ENCODE data around the genes ANKMY1 and DUSP28.

DNA sequence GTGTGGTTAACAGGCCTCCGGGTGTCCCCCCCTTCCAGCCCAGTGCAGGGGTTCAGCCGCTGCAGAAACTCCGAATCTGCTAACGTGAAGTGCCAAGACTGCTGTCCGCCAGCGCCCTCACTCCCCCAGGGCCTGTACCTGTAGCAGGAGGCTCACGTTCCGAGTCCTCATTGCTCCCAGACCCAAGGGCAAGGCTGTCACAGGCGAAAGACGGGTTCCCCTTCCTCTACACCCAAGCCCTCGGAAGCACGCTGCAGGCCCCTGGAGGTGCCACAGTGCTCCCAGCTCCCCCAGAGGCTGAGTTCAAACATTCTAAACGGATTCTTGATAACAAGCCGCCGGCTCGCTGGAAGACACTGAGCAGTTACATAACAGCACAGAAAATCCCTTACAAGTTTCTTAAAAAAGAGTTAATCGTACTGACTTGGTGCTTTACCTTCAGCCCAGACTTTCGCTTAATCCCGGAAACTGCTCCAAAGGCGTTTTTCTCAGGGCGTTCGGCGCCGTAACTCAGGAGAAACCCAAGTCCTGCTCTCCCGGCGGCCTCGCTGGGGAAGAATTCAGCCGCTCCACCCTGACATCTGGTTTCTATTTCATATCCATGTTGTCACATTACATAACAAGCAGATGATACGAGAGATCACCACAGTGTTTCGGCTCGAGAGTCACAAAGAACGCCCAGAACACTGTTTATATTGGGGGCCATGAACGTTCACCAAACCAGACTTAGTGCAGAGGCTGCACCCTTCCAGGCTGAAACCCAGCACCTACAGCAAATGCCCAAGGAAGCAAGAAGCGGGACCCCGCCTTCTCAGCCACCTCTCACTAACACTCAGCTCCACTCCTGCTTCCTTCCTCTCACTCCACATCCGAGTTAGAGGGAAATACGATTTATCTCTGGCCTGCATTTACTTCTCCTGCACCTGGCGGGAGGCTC, 91.9 kb downstream of the HDAC4 start:
- PRO-cap, 5 experiments: no peak in any of the 5 experiments
- RAMPAGE, long total RNA, 2 experiments: no peak in any of the 2 experiments
- RRBS: 67% methylated on average over 6 of the region's 38 CpGs

DNA sequence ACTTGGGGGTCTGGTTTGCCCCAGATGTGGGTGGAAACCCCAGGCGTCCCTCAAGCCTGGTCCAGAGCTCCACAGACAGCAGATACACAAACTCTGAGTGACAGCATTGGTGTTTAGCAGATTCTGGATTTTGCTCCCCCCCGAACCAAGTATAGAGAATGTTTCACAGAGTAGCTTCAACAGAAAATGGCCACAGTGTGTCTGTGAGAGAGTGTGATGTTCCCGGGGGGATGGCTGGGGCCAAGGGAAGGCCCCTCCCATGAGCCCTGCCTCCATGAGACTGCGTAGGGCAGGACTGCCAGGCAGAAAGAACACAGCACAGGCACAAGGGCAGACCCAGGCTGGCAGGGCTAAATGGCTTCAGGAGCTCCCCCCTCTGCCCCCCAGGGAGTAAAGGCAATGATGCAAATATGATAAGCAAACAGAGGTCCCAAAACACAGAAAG, 90.5 kb downstream of the HDAC4 start:
- PRO-cap, 5 experiments: no peak in any of the 5 experiments
- RAMPAGE, long total RNA, 2 experiments: no peak in any of the 2 experiments
- RRBS: no CpG with 5 or more reads among the region's 4 CpGs

- PRO-cap, 5 experiments: no peak in any of the 5 experiments
- RAMPAGE, long total RNA, 2 experiments: no peak in any of the 2 experiments
- RRBS: 90% methylated on average over 8 of the region's 32 CpGs
These were observed 89.7 kb downstream of the HDAC4 start for GRCh38 chr2:239310888-239311713.

DNA sequence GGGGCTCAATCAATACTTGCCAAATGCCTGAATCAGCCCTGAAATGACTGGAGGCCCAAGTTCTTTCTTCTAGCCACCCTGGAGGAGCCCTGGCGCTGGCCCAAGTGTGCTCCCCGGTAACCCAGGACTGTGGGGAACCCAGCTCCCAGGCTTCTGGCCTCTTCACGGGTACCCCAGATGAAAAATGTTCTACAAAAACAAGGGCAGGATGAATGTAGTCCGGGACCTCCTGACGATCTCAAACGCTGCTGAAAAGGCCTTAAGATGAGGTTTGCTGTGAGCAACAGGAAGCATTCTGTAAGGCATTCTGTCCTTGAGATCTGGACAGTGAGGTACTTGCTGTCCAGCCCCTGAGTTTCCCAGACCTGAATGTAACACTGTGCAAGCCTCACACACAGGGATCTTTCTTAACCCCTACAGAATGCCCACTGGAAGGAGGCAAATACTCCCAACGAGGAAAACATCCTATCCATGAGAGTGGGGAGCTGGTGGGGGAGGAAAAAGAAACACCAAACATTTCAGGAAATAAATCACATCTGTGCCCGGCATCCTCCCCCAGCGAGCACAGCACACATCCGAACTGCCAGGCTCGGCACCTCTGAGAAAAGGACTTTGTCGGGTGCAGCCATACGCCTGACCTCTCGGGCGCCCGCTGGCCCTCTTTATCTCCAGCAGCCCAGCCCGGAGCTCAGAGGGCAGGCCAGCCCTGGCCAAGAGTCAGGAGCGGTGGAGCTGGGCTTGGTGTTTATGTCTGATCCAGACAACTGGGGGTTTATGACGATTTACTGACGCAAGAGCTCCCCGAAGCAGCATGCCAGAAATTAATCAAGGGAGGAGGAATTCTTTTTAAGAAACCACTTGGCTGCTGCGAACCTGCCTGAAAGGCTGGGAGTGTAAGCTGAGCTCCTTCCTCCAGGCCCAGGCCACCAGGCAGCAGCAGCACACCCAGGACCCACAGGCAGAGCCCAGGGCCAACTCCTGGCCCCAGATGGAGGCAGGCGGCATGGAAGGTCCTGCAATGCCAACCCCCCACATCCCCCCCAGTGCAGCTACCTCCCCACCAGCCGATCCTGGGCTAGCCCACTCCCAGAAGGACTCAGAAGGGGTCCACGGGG, 72.4 kb downstream of the HDAC4 start:
- PRO-cap, 5 experiments: peak in 3 of 5 experiments; most common plus-strand start position 857 of the sequence (in 3); most common minus-strand start position 719 of the sequence (in 2)
- RAMPAGE, long total RNA, 2 experiments: no peak in any of the 2 experiments
- RRBS: 56% methylated on average over 2 of the region's 25 CpGs

DNA sequence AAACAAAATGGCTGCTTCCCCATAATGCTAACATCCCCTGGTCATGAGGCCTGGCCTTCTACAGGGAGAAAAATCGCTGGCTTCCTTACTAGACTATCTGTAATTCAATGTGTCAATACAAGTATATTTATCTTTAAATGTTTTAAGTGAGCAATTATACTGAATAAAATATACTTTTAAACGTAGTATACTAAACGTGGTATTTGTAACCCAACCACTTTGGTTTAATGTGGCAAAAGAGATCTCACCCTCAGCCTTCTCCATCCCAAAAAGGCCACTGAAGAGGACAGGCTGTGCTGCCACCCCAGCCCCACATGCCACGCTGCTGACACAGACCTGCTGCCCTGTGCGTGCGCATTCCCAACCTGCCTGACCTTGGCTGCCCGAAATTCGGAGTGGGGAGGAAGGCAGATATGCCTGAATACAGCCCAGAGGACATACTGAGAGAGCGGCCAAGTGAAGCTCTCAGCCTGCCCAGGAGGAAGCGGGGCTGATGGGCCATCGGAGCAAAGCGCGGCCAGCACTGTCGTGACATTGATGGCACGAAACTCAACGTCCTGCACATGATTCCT, 70.1 kb downstream of the HDAC4 start:
- PRO-cap, 5 experiments: no peak in any of the 5 experiments
- RAMPAGE, long total RNA, 2 experiments: no peak in any of the 2 experiments
- RRBS: no CpG with 5 or more reads among the region's 16 CpGs

- PRO-cap, 5 experiments: no peak in any of the 5 experiments
- RAMPAGE, long total RNA, 2 experiments: no peak in any of the 2 experiments
- RRBS: 86% methylated on average over 5 of the region's 12 CpGs
These were observed 82.0 kb upstream of the HDAC4 start for GRCh38 chr2:239482904-239483208.

- PRO-cap, 5 experiments: no peak in any of the 5 experiments
- RAMPAGE, long total RNA, 2 experiments: no peak in any of the 2 experiments
- RRBS: no CpG with 5 or more reads among the region's 19 CpGs
These were observed 267.0 kb downstream of the NDUFA10 start for GRCh38 chr2:239758041-239758736.

- PRO-cap, 5 experiments: no peak in any of the 5 experiments
- RAMPAGE, long total RNA, 2 experiments: no peak in any of the 2 experiments
- RRBS: no CpG with 5 or more reads among the region's 14 CpGs
These were observed 113.0 kb downstream of the NDUFA10 start for GRCh38 chr2:239911992-239912649.

DNA sequence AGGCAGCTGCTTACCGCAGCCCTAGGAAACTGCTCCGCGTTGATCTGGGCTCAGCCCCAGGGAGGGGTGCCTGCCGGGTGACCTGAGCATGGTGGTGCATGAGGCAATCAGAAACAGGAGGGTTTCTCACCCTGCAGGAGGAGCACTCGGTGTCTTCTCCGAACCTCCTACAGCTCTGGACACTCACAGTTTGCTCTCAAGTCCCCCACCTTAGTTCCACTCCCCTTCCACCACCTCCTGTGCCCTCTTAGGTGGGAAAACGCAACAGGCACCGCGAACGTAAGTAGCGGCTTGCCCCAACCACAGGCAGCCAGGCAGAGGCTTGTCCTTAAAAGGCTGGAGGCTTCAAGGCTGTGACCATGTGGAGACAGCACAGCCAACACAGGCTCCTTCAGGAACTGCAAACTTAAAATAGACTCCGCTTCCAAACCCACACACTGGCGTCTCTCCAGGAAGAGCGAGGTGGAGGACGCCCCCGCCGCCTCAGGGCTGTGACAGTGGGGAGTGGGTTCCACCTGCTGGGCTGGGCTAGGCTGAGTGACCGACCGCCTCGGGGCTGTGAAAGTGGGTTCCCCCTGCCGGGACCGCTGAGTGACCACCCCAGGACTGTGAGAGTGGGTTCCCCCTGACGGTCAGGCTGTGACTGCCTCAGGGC, 71.6 kb downstream of the NDUFA10 start:
- PRO-cap, 5 experiments: no peak in any of the 5 experiments
- RAMPAGE, long total RNA, 2 experiments: no peak in any of the 2 experiments
- RRBS: no CpG with 5 or more reads among the region's 23 CpGs

DNA sequence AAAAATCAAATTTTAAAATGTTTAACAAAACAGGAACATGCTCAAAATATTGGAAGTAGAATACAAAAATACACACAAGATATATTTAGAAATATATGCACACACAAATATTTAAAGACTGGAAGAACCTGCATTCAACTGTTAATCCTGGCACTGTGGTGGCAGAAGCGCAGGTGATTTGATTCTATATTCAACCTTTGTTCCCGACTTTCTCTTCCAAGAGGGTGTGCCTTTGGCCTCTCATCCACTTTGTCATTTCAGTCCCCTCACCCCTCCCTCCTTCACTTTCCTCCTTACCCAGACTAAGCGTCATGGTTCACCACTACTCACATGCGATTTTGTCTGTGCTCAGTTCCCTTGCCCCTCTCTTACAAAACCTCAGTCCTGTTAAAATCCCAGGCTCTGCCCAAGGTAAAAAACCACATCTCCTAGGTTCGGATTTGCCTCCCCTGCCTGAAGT, 27.2 kb downstream of the NDUFA10 start:
- PRO-cap, 5 experiments: no peak in any of the 5 experiments
- RAMPAGE, long total RNA, 2 experiments: no peak in any of the 2 experiments
- RRBS: no CpG with 5 or more reads among the region's 5 CpGs

GRCh38 chr2:240236302-240236928, 96.0 kb upstream of the OTOS start:
- PRO-cap, 5 experiments: no peak in any of the 5 experiments
- RAMPAGE, long total RNA, 2 experiments: no peak in any of the 2 experiments
- RRBS: 0% methylated on average over 1 of the region's 9 CpGs

DNA sequence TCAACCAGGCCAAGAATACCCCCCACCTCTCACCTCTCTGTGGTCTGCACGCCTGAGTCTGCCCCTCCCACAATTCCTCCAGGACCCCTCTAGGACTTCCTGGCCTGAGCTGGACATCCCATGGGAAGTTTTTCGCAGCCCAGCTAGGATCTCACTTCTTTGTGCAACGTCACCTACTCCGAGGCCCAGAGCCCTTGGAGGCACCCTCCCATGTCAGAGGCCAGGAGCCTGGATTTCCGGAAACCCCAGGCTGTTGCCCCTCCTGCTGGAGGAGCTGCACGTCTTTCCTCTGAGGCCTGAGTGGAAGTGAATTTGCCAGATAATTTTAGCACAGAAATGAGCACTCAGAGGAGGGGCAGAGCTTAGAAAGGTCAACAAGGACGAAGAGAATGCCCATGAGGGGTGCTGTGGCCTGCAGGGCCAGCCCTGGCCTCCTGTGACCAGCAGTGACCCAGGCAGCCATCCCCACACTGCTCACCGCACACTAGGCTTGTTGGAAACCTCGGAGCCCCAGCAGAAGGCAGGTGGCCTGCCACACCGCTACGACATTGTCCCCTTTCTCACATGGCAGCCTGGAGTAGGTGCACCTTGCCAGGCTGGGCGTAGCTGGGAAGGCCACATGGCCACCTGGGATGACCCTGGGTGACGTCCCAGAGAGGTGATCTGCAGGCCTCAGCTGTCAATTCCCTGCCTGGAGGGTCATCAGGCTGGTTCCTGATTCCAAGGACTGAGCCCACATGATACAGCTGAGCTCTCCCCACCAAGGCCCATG, 119.3 kb upstream of the OTOS start:
- PRO-cap, 5 experiments: no peak in any of the 5 experiments
- RAMPAGE, long total RNA, 2 experiments: no peak in any of the 2 experiments
- RRBS: no CpG with 5 or more reads among the region's 13 CpGs

- PRO-cap, 5 experiments: no peak in any of the 5 experiments
- RAMPAGE, long total RNA, 2 experiments: no peak in any of the 2 experiments
- RRBS: 43% methylated on average over 1 of the region's 19 CpGs
These were observed 24.2 kb downstream of the GPC1 start for GRCh38 chr2:240459680-240460144.

- PRO-cap, 5 experiments: peak in 1 of 5 experiments; most common minus-strand start chr2:240557971 (in 1)
- RAMPAGE, long total RNA, 2 experiments: no peak in any of the 2 experiments
- RRBS: 22% methylated on average over 29 of the region's 105 CpGs
These were observed at the start of gene ANKMY1 for GRCh38 chr2:240557188-240558365. Gene ANKMY1 (minus strand): TSS chr2:240557988.

GRCh38 chr2:240560061-240561140, at the start of gene DUSP28:
Gene DUSP28 (plus strand): TSS chr2:240560357.
- PRO-cap, 5 experiments: peak in 5 of 5 experiments; most common plus-strand start chr2:240560379 (in 5); most common minus-strand start chr2:240561040 (in 5)
- RAMPAGE, long total RNA, 2 experiments: no peak in any of the 2 experiments
- RRBS: 2% methylated on average over 44 of the region's 127 CpGs

- PRO-cap, 5 experiments: no peak in any of the 5 experiments
- RAMPAGE, long total RNA, 2 experiments: no peak in any of the 2 experiments
- RRBS: no CpG with 5 or more reads among the region's 3 CpGs
These were observed 3.2 kb upstream of the RNPEPL1 start for GRCh38 chr2:240565211-240565370.

- PRO-cap, 5 experiments: peak in 4 of 5 experiments; most common plus-strand start chr2:240568223 (in 4)
- RAMPAGE, long total RNA, 2 experiments: no peak in any of the 2 experiments
- RRBS: 2% methylated on average over 18 of the region's 31 CpGs
These were observed 501 bp upstream of the RNPEPL1 start for GRCh38 chr2:240567686-240568279.

- PRO-cap, 5 experiments: no peak in any of the 5 experiments
- RAMPAGE, long total RNA, 2 experiments: no peak in any of the 2 experiments
- RRBS: no CpG with 5 or more reads among the region's 31 CpGs
These were observed 8.2 kb downstream of the RNPEPL1 start for GRCh38 chr2:240576355-240577057.

GRCh38 chr2:240593776-240594380, 7.3 kb downstream of the CAPN10 start:
- PRO-cap, 5 experiments: no peak in any of the 5 experiments
- RAMPAGE, long total RNA, 2 experiments: no peak in any of the 2 experiments
- RRBS: no CpG with 5 or more reads among the region's 16 CpGs

DNA sequence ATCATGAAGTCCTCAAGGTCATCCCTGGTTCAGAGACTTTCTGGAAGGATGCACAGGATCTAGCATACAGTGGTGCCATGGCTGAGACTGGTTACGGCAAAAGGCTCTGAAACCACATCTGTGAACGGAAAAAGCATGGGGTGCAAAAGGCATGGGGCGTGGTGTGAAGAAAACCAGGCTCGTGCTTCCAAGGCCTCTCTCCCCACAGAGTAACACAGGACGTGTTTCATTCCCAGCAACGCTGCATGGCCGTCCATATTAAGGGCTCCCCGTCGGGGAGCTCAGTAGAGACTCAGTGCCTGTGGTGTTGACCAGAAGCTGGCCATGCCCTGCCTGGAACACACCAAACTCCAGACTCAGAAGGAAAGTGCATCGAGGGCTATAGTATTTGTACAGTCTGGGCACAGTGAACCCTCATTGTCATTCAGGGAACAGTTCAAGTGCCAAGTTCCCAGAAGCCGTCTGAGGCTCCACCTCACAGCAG, 18.0 kb downstream of the AQP12A start:
- PRO-cap, 5 experiments: no peak in any of the 5 experiments
- RAMPAGE, long total RNA, 2 experiments: no peak in any of the 2 experiments
- RRBS: no CpG with 5 or more reads among the region's 11 CpGs